SK-N-MC (cell line): ENCODE measurements around the gene CLCA1.

- RRBS: no CpG with 5 or more reads among the region's 2 CpGs
These were observed 234.6 kb downstream of the TTLL7 start for GRCh38 chr1:83764371-83764737.

DNA sequence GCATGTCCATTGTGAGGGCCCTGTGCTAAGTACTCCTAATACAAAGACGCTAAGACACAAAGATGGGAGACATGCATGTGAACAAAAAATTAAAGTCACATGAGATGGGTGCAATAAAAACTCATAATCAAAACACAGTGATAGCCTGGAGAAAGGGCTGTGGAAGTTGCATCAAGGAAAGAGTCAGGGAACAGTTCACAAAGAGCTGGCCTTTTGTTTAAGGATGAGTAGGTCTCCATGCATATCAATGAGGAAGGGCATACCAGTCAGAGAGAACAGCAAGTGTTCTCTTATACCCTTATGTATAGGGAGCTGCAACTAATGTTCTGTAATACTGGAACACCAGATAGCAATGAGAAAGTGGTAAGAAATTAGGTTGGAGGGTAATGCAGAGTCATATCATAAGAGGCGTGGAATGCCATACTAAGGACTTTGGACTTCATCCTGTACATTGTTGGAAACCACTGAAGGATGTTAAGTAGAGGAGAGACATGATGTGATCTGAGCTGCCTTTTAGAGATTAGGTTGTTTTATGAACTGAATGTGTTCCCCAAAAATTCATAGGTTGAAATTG is 46.8 kb upstream of the SAMD13 start:
- RRBS: no CpG with 5 or more reads among the region's 2 CpGs

GRCh38 chr1:84299739-84300229 is 1.7 kb upstream of the SAMD13 start:
- RRBS: no CpG with 5 or more reads among the region's 4 CpGs

DNA sequence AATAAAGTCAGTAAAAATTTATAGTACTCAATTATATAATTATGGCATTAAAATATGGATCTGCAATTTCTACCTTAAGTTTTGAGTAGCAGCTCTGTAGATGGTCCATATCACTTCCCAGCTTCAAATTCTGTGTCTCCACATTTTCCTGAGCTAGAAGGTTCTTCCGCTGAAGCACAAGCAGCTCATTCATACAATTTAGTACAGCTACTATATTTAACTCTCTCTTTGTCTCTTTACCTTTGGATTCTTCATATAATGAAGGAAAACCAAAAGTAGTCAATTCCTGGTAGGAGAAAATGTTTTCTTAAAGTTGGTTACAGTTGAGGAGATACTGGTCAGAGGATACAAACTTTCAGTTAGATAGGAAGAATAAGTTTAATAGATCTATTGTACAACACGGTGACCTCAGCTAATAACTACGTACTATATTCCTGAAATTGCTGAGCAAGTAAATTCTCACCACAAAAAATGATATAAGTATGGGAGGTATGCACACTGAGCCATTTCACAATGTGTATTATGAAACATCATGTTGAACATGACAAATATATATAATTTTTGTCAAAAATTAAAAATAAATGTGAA is 20.6 kb downstream of the SSX2IP start:
- RRBS: no CpG with 5 or more reads among the region's 3 CpGs

GRCh38 chr1:84854133-84854795 is 38.7 kb downstream of the LPAR3 start:
- RRBS: no CpG with 5 or more reads among the region's 3 CpGs

- RRBS: no CpG with 5 or more reads among the region's 5 CpGs
These were observed 51.8 kb downstream of the MCOLN2 start for GRCh38 chr1:84945053-84945667.

DNA sequence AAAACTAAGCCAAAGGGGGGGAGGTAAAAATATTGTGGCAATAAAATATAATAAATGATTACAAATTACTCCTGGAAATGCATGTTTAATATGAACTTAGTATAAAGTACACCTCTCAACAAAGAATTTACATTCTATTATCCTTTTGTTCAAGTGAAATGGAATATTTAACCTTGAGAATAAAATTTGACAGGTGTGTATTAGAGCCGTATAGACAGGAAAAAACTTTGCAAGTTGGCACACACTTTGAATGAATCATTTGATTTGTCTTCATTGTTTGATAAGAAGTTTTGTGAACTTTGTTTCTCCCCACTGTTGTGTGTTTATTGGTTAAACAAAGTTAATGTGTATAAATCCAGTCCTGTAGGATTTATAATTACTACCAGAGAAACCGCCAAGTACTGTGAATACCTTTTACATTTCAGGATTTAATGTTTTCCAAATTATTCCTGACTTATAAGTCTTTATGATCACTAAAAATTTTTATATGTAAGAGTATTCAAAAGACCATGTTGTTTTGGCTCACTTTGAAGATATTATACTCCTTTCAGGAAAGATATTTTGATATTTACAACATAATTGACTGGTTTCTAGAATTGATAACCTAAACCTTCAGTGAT is 1.9 kb downstream of the SYDE2 start:
- RRBS: no CpG with 5 or more reads among the region's 2 CpGs

- RRBS: no CpG with 5 or more reads among the region's 11 CpGs
These were observed 805 bp downstream of the BCL10 start for GRCh38 chr1:85275583-85276070.

- RRBS: no CpG with 5 or more reads among the region's 6 CpGs
These were observed 29.6 kb upstream of the CCN1 start for GRCh38 chr1:85550674-85551695.

GRCh38 chr1:85576780-85577690 is 3.5 kb upstream of the CCN1 start:
- RRBS: 1% methylated on average over 38 of the region's 81 CpGs

- RRBS: no CpG with 5 or more reads among the region's 5 CpGs
These were observed 3.0 kb upstream of the CCN1 start for GRCh38 chr1:85577691-85577788.

- RRBS: no CpG with 5 or more reads among the region's 2 CpGs
These were observed 2.9 kb downstream of the CCN1 start for GRCh38 chr1:85583518-85583857.

GRCh38 chr1:86355808-86356845 is 40.0 kb downstream of the ODF2L start:
- RRBS: no CpG with 5 or more reads among the region's 12 CpGs

DNA sequence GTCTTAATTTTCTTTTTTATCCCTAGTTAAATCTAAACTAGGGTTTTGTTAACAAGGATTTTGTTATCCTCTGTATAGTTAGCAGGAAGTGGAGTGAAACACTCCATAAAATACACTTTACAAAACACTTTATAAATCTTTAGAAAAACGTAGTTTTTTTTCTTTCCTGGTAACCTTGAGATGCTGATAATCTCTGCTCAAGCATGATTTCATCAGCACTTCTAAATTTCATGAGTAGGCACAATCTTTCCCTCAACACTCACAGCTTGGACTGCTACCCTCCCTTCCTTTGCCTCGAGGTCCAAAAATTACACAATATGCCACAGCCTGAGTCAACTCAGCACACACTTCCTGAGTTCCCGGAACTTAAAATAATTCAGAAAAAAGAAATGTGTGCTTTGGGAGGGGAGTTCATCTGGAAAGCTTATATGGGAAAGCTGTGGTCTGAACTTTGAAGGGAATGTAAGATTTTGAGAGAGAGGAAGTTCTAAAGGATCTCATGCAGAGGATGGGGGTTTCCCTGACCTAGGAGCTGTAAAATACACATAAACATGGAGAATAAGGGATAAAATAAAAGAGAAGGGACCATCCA is 5.9 kb downstream of the CLCA2 start:
- RRBS: no CpG with 5 or more reads among the region's 3 CpGs

GRCh38 chr1:86468703-86469322 is at the start of gene CLCA1:
Gene CLCA1, plus strand, starts transcription at chr1:86468927.
- RRBS: no CpG with 5 or more reads among the region's 8 CpGs

DNA sequence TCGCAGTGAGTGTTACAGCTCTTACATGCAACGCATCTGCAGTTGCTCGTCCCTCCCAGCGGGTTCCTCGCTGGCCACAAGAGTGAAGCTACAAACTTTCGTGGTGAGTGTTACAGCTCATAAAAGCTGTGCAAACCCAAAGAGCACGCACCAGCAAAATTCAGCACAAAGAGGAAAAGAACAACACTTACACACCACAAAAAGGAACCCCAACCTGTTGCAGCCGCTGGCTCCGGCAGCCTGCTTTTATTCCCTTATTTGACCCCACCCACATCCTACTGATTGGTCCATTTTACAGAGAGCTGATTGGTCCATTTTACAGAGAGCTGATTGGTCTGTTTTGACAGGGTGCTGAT is 23.6 kb upstream of the CLCA4 start:
- RRBS: no CpG with 5 or more reads among the region's 9 CpGs

- RRBS: 28% methylated on average over 9 of the region's 18 CpGs
These were observed 428 bp upstream of the SH3GLB1 start for GRCh38 chr1:86703954-86704342.

GRCh38 chr1:86705046-86705940 is 917 bp downstream of the SH3GLB1 start:
- RRBS: 1% methylated on average over 17 of the region's 38 CpGs

GRCh38 chr1:87328419-87328600 is 370 bp upstream of the LMO4 start:
- RRBS: 1% methylated on average over 17 of the region's 23 CpGs

- RRBS: no CpG with 5 or more reads among the region's 5 CpGs
These were observed 5.5 kb downstream of the LMO4 start for GRCh38 chr1:87334277-87334534.